Type B pancreatic cell (in vitro differentiated cells): ENCODE data around the gene PSAPL1.

- PRO-cap = no peak
These were observed 9.4 kb upstream of the KIAA0232 start for GRCh38 chr4:6773014-6773710.

DNA sequence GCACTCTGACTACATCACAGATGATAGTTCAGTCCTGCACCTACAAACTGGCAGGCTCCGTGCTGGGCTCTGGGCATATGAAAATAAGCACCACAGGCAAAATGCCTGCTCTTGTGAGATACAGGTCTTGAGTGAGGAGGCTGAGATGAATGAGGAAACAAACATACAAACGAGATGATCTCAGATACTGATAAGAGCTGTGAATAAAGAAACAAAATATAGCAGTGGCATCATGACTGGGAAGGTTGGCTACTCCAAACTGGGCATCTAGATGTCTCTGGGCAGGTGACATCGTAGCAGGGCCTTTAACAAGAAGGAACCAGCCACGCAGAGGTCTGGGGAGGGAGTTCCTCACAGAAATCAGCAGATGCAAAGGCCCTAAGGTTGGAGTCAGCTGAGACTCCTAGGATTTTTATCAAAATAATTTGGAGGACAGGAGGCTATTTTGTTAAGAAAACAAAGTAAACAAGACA is 2.3 kb upstream of the KIAA0232 start:
- PRO-cap = no peak

DNA sequence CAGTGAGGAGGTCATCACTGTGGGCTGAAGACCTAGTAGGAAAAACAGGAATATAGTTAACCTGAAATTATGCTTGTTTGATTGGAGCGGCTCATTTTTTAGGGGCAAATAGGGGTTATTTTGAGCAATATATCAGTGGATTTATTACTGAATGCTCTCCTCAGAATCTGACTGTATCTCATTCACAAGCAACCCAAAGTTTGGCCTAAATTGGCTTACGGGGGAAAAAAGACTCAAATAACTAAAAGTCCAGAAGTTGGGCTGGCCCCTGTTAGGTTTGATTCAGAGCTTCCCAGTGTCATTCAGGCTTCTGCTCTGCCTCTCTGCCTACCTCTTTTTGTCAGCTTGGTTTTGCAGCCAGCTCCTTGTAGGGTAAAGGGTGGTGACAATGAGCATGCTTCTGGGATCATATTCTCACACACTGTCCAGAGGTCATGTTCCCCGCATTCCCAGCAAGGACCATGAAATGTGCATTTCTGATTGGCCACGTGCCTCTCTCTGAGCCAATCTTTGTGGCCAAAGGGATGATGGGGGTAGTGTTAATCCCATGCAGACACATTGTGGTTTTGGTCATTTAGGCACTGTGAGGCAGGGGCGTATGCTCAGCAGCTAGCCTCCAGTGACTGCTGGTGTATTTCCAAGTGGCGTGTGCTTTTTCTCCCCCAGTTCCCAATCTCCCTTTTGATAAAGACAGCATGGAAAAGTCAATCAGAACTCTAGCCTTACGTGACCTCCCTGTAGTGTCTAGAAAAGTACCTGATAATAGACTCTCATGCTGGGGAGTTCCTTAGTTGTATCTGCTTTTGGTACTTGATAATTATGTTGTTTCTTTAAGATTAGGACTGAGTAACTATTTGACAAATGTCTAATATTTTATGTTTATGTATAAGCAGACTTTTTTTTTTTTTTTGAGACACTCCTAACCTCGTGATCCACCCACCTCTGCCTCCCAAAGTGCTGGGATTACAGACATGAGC is 57.6 kb downstream of the KIAA0232 start:
- PRO-cap = unidirectional peak, minus-strand start at position 339 of the sequence

DNA sequence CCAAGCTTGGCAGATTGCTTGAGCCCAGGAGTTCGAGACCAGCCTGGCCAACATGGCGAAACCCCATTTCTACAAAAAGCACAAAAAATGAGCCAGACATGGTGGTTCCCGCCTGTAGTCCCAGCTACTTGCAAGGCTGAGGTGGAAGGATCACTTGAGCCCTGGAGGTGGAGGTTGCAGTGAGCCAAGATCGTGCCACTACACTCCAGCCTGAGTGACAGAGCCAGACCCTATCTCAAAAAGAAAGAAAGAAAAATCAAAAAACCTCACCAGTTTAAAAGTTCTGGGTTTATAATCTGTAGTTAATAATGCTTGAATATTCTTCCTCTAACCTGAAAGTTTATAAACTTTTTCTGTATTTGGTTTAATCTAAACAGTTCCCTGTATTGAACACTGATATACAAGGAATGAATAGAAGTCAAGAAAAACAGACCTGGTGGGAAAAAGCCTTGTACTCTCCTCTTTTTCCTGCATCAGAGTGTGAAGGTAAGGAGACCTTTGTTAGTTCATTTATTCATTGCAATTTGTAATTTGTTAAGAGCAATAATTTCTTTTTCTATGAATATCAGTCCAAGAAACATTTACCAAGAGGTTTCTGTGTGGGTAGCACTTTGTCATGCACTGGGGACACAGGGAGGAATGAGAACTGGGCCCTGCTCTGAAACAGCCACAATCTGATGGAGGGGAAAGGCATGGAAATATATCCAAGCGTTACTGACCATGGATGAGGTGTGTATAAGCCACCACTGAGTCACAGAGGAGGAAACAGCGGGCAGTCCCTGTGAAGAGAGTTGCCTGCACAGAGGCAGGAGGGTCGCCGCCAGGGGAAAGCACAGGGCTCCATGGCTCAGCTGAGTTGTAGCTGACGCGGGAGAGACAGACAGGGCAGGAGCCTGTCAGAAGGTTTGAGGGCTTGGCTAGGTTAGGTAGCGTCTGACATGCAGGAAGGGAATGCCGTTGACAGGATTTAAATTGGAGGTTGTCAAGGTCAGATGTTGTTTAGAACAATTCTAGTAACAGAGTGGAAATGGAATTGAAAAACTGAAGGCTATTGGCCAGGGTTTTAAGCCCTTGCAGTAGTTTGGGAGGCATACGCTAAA is 38.1 kb upstream of the TBC1D14 start:
- PRO-cap = no peak

GRCh38 chr4:6887792-6888430 is 21.7 kb upstream of the TBC1D14 start:
- PRO-cap = no peak

DNA sequence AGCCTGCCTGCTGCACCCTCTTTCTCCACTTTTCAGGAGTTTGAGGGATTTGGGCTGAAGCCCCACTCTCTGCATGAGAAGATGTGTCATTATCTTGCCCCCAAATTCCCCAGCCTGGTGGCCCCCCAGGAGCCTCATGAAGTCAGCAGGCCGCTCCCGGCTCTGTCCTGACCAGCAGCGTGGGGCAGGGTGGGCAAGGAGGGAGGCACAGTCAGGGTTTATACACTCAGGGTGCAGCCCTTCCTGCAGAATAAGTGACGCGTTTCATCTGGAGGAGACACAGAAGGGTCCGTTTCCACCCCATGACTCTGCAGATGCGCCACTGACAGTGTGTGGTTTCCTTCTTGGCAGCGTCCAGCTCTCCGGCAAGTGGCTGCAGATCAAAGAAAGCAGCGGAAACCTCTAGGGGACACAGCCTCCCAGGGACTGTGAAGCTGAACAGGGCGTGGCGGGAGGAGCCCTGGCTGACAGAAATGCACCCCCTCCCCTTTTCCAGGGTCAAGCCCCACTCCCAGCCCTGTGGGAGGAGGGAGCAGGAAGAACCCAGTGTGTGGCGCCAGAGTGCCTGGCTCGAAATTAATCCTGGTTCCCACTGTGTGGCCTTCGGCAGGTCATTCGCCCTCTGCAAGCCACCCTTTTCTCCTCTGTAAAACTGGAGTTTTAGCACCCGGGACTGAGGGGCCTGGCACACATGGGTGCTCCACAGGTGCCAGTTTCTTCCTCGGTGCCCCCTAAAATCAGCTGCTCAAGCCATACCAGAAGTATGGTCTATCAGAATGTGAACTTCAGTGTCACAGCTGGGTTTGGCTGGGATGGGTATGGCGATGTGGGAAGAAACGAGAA is 17.3 kb upstream of the TBC1D14 start:
- PRO-cap = no peak

- PRO-cap = no peak
These were observed 17.4 kb downstream of the TBC1D14 start for GRCh38 chr4:6926648-6927862.

GRCh38 chr4:7014583-7015206 is 28.1 kb downstream of the CCDC96 start:
- PRO-cap = no peak

DNA sequence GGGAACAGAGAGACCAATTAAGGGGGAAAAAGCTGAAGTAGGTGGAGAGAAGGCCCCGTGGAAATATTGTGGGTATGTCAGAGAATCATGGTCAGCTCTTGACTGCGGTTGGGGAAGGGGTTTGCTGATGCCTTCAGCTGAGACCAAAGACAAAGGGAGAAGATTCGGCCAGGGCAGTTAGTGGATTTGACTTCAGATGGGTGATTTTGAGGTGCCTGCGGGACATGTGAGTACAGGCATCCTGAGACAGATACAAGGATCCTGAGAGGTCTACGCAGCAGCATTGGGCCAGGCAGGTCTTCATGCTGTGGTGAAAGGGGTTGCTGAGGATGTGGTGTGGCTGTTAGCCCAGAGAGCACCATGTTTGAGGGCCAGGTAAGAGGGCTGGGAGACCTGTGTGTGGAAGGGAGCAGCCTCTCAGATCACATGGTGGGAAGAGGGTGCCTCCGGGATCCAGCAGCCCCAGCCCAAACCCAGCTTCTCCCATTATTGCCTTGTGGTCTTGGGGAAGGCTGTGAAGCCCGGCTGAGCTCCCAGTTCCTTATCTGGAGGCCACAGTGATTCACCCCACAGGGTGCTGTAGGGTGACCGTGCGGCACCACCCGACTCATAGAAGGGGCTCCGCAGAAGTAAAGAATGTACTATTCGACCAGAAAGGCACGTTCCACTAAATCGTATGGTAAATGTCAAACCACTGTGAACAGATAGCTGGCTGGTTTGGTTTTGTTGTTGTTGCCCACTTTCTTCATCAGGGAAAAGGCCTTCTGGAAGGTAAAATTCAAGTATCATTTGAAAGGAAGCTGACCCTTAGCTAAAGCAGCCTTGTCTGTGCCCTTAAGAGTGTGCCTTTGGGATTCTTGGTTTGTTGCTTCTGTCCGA is 27.3 kb downstream of the CCDC96 start:
- PRO-cap = no peak

- PRO-cap = unidirectional peak, minus-strand start at chr4:7044855
These were observed 1.3 kb downstream of the TADA2B start for GRCh38 chr4:7044338-7044968.

DNA sequence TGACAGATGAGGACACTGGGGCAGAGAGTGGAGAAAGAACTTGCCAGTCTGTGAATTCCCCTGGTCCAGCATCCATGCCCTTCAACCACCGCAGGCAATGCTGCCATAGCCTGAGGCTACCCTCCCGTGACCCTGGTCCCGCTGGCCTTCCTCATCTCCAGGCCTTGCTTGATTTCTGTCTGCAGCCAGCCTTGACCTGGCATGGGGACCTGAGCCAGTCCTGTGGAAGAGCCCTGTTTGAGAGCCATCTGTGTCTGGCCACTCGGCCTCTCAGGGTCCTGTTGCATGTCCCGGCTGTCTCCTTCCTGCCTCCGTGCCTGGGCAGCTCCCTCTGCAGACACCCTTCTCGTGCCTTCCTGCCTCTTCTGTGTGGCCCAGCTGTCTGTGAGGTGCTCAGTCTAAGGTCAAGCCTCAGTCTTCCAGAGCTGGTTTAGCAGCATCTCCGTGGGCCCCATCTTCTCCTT is 108.3 kb downstream of the SORCS2 start:
- PRO-cap = no peak

DNA sequence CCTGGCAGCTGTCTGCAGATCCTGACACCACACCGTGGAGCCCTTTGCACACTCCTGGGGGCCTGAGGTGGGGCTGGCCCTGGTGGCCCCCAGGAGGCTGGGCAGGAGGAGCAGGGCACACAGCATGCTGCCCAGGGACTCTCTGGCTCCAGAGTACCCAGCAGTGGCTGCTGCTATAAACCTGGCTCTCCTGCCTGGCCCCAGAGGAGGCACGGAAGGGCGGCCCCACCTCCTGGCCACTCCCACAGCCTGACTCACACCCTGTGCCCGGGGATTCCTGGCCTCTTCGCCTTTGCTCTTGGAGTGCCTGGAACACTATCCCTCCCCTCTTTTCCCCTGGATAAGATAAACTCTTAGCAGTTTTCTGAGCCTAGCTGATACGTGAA is at the start of gene PSAPL1:
TSS of gene PSAPL1 (minus strand) at position 177 of the 386 bp plus-strand sequence.
- PRO-cap = unidirectional peak, minus-strand start at position 155 of the sequence

GRCh38 chr4:7777024-7777668 is 162.5 kb downstream of the AFAP1 start:
- PRO-cap = no peak

- PRO-cap = no peak
These were observed 134.3 kb downstream of the AFAP1 start for GRCh38 chr4:7805191-7805957.

DNA sequence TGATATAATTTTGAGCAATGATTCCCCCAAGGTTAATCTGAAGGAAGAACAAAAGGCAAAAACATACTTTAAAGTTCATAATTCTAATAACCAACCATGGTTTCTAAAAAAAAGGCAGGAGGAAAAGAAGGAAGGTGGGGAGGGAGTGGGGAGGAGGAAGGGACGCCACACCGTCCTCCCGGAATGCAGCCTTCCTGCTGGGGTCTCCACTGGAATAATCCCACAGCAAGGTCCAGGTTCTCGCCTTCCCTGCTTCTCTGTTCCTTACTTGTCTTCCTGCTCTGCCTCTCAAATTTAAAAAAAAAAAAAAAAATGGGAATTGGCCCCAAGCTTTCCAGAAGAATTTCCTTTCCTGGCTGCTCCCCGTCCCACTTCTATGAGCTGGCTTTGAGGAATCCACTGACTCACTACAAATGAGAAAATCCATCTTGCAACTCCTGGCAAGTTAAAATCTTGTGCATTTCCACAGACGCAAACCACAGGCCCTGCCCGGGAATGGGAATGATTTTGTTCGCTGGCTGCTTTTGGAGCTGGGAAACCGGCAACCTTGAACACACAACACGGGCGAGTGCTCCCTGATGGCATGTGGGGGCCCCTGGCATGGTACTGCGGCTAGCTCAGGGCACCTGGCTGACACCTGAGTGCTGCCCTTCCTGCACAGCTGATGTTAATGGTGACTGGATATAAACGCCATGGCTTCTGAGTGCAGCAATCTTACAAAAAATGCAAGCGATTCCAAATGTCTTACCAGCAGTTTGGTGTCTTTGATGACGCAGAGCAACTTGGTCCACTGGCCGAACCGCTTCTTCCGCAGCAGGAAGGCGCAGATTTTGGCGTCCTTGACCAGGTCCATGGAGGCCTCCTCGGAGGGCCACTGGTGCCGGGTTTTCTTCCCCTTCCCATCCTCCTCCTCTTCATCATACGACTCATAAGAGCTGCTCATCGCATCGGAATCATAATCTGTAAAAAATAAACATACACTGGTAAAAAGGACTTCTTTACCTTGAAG is 97.0 kb downstream of the AFAP1 start:
- PRO-cap = no peak

DNA sequence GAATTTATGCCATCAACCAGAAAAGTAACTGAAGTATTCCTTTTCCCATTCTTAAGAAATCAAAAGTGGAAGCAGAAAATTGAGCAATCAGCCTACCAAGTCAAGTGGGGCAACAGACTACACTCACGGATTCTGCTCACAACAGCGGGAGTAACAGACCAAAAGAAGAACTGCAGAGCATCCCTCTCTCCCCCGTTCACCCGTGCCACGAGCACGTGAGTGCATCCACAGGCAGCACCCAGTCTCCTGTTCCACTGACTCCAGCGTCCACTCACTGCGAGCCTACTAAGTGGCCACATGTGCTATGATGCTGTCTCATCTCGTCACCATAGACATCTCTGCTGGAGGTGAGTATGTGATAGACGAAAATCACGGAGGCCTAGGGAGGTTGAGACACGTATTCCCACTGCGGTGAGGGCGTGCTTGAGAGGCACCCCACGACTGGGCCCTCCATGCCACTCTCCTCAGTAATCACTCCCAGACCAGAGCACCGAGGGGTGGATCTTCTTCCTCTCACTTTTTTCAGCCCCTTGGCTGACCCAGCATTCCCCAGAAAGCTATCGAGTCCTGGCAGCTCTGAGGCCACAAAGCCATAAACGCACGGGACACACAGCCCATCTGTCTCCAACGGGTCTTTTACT is 29.1 kb downstream of the AFAP1 start:
- PRO-cap = no peak

GRCh38 chr4:8022967-8023680 is 83.5 kb upstream of the AFAP1 start:
- PRO-cap = no peak

GRCh38 chr4:8125508-8126336 is 32.9 kb downstream of the ABLIM2 start:
- PRO-cap = no peak

DNA sequence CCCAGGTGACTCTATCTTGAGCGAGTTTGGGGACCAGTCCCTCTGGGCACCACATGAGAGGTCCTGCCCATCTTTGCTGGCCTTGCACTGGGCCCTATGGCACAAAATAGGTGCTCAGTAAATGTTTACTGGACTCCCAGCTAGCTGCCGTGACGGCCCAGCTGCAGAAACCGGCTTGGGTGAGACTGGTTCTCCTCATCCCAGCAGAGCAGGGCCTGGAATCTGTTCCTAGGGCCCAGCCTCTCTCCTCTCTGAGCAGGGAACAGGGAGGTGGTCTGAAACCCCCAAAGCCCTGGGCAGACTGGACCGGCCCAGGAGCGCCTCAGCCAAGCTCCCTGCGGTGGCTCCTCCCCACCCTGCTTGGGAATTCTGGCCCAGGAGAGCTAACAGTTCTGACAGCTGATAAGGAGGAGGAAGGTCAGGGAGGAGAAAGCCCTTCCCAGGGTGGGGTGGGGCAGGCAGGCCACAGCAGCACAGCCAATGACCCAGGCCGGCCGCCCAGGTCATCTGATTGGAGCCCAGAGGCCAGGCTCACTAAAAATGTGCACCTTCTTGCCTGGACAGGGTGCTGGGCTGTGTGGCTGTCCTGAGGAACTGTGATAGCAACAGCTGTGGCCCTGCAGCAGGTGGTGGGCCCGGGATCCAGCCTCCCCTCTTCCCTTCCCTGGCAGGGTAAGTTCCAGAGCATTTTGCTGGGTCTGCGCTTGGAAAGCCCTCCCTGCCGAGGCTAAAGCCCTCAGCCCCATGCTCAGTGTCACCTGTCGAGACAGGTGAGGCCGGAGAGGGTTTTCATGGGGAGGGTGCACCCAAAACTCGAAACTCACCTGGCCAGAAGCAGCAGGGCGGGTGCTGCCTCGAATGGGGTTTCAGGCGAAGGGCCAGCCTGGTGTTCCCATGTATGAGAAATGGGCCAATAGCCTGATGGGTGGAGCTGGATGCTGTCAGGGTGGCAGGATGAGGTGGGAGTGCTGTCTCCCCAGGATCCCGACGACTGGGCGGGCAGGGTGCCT is 17.2 kb upstream of the SH3TC1 start:
- PRO-cap = no peak

DNA sequence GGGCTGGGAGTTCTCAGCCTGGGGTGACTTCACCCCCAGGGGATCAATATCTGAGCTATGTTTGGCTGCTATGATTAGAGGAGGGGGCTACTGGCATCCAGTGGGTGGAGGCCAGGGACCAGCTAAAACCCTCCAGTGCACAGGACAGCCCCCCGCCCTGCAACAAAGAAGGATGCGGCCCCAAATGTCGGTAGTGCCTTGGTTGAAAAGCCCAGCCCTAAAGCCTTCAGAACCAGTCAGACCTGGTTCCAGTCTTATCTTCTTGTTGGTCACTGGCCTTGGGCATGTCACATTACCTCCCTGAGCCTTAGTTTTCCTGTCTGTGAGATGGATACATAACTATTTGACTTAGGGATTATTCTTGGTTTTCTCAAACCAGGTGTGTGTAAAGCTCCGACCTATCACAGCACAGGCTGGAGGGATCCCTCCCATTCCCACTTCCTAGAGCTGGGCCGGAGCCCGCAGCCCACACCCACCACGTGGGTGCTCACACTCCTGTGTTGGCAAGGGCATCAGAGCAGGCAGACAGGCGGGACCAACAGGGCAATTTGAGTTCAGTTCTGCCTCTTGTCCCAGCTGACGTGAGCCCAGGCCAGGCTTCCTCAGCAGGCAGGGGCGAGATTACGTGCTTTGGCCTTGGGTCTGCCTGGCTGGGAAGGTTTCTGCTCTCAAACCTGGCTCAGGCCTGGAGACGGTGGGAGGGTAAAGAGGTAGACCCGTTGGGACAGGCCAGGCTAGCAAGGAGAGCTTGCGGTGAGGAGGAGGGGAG is 952 bp upstream of the SH3TC1 start:
- PRO-cap = no peak